Neural crest cell (in vitro differentiated cells): ENCODE measurements around a stretch of chr3.

DNA sequence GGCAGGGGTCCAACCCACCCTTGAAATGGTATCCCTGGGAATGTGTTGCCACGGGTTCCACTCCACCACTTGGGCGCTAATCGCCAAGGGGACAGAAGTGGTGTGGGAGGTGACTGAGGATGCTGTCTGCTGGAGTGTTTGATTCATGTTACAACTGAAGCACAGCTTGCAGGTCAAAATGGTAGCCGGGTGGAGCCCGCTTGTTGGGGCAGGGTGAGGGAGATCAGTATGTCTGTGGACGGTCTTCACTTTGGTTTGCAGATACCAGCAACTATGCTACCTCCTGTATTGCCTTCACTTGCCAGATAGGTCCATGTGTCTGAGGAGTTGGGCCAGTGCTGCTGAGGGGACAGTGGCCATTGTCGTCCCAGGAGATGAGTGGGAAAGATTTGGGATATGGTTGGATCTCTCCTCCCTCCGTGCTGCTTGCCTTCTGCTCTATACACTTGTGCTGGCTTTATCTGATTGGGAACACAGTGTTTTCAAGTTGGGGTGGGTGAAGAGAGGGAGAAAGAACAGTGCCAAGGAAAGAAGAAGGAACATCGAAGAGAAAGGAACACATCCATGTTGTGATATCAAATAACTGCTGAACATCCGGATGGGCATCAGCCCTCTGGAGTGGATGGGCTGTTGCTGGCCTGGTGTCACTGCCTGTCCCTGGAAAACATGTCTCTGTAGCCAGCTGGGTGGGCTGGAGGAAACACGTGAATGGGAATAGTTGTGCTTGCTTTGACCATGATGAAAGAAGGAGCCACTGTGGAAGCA lies 58.0 kb downstream of the KALRN start:
- PRO-cap: no peak

- PRO-cap: no peak
Observed at GRCh38 chr3:124248348-124249237, 215.4 kb downstream of the KALRN start.

- PRO-cap: no peak
Observed at GRCh38 chr3:124249756-124250282, 216.7 kb downstream of the KALRN start.

- PRO-cap: no peak
Observed at GRCh38 chr3:124275485-124275941, 242.3 kb downstream of the KALRN start.

DNA sequence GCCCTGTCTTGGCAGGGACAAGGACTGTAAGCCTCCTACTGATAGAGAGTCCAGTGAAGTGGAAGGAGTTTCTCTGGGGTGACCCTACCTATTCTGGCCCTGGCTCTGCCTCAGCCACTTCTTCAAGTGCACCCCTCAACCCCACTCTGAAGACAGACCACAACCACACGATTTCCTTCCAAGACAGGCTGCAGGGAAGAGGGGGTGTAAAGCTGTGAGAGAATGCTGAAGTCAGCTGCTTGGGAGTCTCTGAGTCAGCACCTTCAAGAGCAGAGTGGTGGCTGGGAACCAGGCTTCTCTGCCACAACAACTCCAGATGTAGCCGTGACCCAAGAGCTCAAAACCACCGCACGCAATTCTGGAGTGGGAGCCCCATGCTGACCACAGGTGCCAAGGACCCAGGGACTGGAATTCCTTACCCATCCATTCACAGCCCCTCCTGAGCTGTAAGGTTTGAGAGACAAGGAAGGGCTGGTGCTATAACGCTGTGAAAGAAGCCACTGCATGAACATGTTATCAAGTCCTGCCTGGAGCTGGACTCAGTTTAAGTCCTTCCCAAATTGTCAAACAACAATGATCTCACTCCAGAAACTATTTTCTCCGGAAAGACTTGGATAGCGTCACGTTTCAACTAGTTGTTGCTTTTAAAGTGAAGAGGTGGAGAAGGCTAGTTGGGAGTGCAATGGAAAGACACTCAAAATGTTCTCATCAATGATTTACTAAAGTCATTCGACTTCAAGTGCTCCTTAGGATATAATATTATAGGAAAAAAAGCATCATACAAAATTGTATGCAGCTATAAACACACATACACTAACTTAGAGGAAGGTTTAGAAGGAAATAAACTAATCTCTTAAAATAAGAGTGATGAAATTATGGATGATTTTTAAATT lies 61.5 kb downstream of the UMPS start:
- PRO-cap: no peak

- PRO-cap: no peak
Observed at GRCh38 chr3:124808851-124809434, 78.2 kb downstream of the ITGB5 start.

GRCh38 chr3:124885768-124885961 lies 1.5 kb downstream of the ITGB5 start:
- PRO-cap: no peak

GRCh38 chr3:125039228-125039487 lies 16.6 kb downstream of the HEG1 start:
- PRO-cap: no peak

GRCh38 chr3:125051490-125052143 lies 4.2 kb downstream of the HEG1 start:
- PRO-cap: no peak

DNA sequence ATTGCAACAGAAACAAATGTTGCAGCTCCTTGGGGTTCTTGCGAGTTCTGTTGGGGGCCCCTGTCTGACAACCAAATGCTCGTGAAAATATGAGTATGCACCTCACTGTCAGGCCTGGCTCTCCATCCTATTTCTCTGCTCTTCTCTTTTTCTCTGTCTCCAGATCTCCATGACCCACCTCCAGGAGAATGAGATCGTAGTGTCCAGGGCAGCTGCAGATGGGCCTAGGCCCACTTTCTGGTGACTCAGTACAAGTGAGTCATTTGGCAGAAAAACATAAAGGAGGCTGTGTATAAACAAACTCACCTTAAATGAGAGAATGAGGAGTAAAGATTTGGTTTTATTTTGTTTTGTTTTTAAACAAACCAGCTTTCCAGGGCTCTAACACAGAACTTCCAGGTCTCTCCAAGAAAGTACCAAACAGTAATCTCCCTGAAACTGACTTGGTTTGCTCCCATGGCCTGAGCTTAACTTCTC lies 1.4 kb upstream of the HEG1 start:
- PRO-cap: no peak

GRCh38 chr3:125062297-125062539 lies 6.4 kb upstream of the HEG1 start:
- PRO-cap: no peak

DNA sequence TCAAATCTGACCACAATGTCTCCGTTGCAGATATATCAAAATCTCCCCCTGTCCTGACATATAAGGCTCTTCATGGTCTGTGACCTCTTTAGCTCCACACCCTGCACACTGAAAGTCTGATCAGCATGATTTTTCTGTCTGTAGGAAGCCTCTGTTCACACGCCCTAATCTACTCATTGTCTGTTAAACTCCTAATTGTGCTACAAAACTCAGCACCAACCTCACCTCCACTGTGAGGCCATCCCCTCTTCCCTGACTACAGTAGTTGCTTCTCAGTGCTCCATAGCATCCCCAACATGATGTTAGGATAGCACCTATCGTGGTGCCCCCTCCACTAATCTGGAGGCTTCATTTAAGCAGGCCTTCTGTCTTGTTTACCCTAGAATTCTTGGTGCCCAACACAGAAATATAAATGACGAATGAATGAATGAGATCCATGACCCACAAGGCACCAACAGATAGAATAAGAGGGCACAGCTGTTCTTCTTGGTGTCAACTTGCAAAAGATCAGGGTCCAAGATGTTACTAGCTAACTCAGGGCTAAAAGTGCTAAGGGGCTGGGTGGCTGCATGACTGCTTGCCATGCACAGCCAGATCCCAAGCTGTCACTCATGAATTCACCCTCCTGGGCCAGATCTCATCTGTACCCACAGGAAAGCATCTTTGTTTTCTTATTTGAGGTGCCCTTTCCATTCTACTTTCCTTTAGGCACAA lies 55.2 kb upstream of the HEG1 start:
- PRO-cap: no peak

GRCh38 chr3:125124758-125125074 lies 68.9 kb upstream of the HEG1 start:
- PRO-cap: unidirectional peak, minus-strand start at chr3:125124820

- PRO-cap: bidirectional peak, plus-strand start at chr3:125156008, minus-strand start at chr3:125155965
Observed at GRCh38 chr3:125155782-125156393, 56.7 kb downstream of the SLC12A8 start.

DNA sequence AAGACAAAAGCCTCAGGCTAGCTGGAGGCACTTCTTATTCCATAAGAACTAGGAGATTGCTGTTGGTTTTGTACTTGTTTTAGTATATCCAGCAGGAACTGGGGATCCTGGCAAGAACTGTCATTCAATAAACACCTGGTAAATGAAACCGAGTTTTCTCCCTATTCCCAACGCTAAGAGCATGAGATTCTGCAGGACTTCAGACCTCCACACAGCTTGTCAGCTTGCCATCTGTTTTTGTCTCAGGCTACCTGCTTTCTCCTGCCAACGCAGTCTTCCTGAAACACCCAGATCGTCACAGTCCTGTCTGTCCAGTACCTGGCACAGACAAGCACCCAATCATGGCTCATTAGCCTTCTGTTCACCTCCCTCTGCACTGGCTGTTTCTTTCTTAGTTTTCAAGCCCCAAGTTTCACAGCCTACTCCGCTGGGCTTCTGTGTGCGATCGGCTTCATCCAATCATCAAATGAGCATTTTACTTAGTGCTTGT lies 5.1 kb downstream of the SLC12A8 start:
- PRO-cap: no peak

DNA sequence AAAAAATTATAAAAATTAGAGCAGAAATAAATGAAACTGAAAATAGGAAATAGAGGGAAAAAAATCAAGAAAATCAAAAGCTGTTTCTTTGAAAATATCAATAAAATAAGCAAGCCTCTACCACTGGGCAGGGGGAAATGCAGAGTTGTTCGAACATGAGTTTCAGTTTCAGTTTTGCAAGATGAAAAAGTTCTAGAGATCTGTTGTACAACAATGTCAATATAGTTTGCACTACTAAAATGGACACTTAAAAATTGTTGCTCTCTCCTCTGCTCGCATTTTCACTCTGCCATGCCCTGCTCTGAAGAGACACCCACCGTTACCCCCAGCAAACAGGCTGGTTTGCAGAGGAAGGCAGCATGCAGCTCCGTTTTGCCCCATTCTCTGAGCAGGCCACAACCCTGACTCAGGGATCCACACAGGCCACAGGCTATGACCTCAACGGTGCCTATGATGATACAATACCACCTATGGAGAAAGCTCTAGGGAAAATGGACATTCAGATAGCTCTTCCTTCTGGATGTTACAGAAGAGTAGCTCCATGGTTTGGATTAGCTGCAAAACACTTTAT lies 64.4 kb downstream of the ZNF148 start:
- PRO-cap: no peak

DNA sequence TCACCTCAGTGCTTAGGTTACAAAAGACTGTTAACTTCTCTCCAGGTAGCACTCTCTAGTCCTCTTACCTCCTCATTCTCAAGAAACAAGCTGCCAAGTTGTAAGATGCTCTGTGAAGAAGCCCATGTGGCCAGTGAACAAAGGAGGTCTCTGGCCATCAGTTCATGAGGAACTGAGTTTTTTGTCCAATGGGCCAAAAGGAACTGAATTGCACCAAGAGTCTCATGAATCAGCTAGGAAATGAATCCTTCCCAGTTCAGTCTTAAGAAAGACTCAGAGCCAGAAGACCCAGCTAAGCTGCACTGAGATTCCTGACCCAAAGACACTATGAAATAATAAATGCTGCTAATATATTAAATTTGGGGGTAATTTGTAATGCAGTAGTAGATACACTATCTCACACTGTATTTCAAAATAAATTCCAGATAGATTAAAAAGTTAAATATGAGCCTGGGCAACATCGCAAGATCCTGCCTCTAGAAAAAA lies 3.9 kb downstream of the OSBPL11 start:
- PRO-cap: no peak

DNA sequence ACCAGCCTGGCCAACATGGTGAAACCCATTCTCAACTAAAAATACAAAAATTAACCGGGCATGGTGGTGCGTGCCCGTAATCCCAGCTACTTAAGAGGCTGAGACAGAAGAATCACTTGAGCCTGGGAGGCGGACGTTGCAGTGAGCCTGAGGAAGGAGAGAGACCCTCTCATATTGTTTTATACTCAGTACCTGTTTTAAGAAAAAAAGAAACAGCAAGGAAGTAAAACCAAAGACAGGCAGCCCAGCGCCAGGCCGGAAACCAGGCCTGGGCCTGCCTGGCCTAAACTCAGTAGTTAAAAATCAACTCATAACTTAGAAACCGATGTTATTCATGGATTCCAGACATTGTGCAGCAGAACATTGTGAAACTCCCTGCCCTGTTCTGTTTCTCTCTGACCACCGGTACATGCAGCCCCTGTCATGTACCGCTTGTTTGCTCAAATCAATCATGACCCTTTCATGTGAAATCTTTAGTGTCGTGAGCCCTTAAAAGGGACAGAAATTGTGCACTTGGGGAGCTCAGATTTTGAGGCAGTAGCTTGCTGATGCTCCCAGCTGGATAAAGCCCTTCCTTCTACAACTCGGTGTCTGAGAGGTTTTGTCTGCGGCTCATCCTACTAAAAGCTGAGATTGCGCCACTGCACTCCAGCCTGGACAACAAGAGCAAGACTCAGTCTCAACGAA lies 1.4 kb upstream of the OSBPL11 start:
- PRO-cap: no peak

DNA sequence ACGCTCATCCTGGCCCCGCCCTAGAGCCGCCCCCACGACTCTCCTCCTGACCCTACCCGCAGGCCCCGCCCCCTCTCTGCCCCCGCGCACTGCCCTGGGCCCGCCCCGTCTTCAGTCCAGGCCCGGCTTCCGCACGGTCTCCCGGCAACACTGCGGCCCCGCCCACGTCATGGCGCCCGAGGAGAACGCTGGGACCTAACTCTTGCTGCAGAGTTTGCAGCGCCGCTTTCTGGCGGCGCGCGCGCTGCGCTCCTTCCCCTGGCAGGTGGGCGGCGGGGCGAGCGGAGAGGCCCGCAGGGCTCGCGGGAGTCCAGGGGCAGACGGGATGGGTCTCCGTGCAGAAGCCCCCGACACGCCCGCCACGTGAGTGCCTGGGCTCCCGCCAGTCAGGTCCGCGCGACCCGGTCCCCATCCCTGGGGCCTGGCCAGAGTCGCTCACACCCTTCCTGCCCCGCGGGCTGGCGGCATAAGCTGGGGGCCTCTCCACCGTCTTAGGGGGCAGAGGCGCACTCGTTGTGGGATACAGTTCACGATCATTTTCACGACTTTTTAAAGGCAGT lies 52.4 kb upstream of the ROPN1B start:
- PRO-cap: bidirectional peak, plus-strand start at position 147 of the sequence, minus-strand start outside the sequence; bidirectional peak, plus-strand start at position 287 of the sequence, minus-strand start at position 357 of the sequence; bidirectional peak, plus-strand start at position 443 of the sequence, minus-strand start at position 412 of the sequence

DNA sequence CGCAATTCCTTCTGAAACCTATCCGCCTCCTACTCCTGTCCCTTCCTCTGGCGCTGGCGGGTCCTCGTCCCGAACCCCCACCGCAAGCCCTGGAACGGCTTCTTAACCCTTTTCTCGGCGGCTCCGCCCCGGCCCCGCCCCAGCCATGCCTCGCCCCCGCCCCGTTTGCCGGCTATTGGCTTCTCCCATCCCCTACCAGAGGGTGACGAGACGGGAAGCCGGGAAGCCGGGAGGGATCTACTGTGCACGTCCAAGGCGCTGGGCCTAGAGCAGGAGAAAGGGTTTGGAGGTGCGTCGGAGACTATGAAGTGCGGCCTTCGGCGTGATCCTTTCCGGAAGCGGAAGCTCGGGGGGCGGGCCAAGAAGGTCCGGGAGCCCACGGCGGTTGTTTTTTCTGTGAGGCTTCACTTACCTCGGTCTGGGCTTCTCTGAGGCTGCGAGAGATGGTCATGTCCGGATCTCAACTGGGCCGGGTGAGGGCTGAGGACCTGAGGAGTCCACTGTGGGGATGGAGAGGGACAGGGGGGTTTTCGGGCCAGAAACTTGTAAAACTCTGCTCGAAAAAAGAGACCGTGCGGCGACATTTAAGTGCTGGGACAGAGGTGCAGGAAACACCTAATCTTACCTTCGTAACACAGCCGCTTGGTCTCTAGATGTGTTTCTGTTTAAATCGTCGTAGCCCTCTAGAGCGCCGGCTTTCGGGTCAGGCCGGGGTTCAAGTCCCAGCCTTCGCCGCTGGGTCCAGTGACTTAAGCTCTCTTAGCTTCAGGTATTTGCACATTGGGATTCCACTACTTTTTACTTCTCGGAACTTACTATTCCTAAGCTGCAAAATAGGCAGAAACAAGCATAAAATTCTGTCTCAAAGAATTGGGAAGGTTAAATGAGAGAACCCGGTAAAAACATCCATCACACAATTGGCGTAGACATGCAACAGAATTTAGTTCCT lies 21.5 kb downstream of the ROPN1B start:
- PRO-cap: bidirectional peak, plus-strand start at position 407 of the sequence, minus-strand start at position 269 of the sequence